Breast (tissue), 4 donors: ENCODE results near the genes MID1, PRPS2 and ATXN3L.

DNA sequence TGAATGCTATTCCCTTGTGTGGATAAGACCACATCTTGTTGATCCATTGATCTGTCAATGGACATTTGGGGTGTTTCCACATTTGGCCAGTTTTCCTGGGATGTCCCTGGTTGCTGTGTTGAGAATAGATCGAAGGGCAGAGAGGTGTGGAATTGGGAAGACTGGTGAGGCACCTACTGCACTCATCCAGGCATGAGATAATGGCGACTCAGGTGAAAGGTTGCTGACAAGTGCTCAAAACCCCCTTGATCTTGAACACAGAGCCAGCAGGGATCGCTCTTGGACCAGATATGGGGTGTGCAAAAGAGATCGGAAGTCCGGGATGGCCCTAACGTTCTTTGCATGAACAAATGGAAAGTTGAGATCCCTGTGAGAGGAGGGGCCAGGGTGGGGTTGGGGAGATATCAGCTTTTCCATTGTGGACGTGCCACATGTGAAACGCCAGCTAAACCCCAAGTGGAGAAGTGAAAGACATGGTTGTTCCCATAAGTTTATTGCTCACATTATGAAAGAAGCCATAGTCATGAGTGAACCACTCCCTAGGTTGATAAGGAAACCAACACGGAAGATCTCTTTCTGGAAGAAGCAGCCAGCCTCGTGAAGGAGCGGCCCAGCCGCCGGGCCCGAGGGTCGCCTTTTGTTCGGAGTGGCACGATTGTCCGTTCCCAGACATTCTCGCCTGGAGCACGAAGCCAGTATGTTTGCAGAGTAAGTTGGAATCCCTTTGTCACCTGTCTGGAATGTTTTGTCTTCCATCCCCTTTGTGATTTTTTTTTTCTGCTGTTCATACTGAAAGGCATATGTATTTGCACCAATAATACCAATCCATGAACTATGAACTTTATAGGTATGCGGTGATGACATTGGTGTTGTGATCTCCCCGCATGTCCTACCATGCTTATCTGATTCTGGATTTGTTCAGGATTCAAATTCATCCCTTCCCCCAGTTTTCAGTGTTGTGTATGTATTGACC is 22.6 kb upstream of the CLCN4 start:
- PRO-cap, 3 experiments = no peak in any of the 3 experiments
- RRBS = no CpG with 5 or more reads among the region's 22 CpGs

GRCh38 chrX:10142596-10143268 is 14.0 kb upstream of the CLCN4 start:
- PRO-cap, 3 experiments = no peak in any of the 3 experiments
- RRBS = no CpG with 5 or more reads among the region's 9 CpGs

- PRO-cap, 3 experiments = no peak in any of the 3 experiments
- RRBS = 20% methylated on average over 2 of the region's 47 CpGs
These were observed 1.5 kb downstream of the CLCN4 start for GRCh38 chrX:10158247-10158709.

DNA sequence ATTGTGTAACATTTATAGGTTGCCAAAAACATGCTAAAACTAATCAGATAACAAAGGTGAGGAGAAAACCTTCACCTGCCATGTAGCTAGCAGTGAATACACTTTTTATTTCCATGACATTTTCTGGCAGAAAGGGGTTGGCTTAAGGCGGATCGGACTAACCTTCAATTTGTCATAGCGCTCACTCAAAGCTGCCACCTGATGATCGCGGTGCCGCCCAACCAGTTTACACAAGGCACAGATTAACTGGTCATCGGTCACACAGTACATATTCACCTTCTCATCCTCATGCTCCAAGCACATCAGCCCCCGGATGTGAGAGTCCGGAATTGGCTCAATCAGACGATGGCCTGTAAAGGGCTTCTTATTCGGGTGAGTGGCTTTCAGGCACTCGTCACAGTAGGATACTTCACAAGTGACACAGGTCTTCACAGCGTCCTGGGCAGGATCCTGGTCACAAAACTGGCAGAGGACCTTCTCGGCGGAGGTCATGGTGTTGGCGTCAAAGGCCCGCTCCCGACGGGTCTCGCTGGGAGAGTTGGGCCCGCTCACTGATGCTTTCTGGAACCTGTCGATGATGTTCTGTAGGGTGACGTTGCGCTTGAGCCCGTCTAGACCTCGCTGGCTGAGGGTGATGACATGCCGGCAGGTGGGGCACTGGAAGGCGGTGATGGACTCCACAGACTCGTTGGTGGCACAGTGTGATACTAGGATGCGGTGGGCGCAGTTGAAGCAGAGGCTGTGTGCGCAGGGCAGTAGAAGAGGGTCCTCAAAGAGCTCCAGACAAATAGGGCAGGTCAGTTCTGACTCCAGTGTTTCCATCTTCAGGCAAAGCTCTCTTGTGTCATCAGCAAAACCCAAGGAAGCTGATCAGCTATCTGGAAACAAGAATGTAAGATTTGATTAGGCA is 53.4 kb downstream of the MID1 start:
- PRO-cap, 3 experiments = no peak in any of the 3 experiments
- RRBS = no CpG with 5 or more reads among the region's 32 CpGs

DNA sequence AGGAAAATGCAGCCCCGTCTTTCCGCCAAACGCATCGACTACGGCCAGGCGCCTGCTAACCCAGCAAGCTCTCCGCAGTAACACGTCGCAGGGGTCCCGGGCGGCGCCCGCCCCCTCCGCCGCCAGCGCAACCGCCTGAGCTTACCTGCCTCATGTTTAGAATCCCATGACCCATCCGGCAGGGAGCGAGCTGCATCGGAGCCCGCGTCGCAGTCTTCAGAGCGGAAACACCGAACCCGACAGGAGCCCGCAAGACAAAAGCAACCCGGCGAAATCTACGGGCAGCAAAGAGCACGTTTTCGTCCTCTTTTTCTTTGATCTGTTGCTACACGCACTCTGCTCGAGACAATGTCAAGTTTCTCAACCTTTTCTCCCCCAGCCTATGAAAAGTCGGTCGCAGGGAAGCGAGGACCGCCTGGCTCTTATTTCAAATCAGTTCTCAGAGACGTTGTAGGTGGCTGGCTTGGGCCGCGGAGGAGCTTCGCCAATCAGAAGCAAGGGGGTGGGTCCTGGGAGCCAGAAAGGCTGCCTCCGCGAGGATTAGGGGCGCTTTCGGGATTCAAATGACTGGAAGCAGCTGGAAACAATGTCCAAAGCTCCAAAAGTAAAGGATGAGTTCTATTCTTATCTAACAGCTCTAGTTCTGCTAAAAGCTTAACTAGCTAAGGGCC is at the start of gene MID1:
Gene MID1 (minus strand): TSS at position 441 of the 671 bp plus-strand sequence.
- PRO-cap, 3 experiments = peak in 3 of 3 experiments; most common minus-strand start position 424 of the sequence (in 3)
- RRBS = 11% methylated on average over 16 of the region's 46 CpGs

DNA sequence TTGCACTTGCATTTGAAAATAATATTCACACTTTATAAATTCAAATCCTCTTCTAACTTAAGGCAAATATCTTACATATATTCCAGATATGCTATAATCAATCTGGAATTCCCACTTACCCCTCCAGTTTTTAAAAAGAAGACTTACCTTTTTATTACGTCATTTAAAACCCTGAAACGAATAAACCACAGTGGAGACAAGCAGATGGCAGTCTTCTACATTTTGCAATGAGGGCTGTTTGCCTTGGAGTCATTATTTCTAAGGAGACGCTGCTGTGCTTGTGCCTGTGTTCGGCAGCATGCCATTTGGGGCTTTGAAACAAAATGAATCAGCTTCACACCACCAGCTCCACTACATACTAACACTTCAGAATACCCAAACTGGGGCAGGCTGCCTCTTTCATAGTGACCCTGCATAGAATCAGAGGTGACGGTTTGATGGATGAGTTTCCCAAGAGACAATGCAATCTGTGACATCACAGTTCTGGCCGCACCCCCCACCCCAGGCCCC is 57.0 kb upstream of the MID1 start:
- PRO-cap, 3 experiments = no peak in any of the 3 experiments
- RRBS = no CpG with 5 or more reads among the region's 6 CpGs

- PRO-cap, 3 experiments = no peak in any of the 3 experiments
- RRBS = no CpG with 5 or more reads among the region's 7 CpGs
These were observed 24.1 kb downstream of the HCCS start for GRCh38 chrX:11135122-11135838.

DNA sequence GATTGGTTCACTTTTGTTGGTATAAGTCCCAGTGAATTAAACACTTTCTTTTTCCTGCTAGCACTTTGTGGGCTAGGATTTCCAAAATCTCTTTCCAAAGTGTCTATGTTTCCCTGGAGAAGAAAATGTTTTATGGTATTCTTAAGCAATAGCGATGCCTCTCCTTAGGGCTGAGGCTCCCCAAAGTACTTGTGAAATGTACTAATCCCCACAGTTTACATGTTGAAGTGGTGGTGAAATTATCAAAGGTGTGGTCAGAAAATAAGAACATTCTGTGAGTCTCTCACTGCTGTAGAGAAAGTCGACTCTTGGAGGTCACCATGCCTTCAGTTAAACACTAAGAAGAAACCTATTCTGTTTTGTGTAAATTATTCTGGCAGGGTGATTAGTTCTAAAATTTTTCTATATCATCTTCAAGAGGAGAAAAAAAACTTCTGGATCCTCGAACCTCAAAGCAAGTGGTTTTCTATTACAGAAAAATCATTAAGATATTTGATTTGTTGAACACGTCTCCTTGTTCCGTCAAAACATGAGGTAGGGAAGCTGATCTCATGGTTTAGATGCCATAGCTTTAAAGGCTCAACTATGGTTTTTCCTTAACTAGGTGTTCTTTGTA is 51.4 kb upstream of the AMELX start:
- PRO-cap, 3 experiments = no peak in any of the 3 experiments
- RRBS = no CpG with 5 or more reads among the region's 5 CpGs

GRCh38 chrX:11792580-11793241 is 34.7 kb downstream of the MSL3 start:
- PRO-cap, 3 experiments = no peak in any of the 3 experiments
- RRBS = 58% methylated on average over 2 of the region's 7 CpGs

GRCh38 chrX:12079169-12079412 is 59.2 kb upstream of the FRMPD4 start:
- PRO-cap, 3 experiments = no peak in any of the 3 experiments
- RRBS = no CpG with 5 or more reads among the region's 2 CpGs

GRCh38 chrX:12790814-12791616 is at the start of gene PRPS2:
Gene PRPS2 (plus strand): TSS chrX:12791412.
- PRO-cap, 3 experiments = peak in 1 of 3 experiments; most common plus-strand start chrX:12791412 (in 1); most common minus-strand start chrX:12791339 (in 1)
- RRBS = 9% methylated on average over 4 of the region's 54 CpGs

DNA sequence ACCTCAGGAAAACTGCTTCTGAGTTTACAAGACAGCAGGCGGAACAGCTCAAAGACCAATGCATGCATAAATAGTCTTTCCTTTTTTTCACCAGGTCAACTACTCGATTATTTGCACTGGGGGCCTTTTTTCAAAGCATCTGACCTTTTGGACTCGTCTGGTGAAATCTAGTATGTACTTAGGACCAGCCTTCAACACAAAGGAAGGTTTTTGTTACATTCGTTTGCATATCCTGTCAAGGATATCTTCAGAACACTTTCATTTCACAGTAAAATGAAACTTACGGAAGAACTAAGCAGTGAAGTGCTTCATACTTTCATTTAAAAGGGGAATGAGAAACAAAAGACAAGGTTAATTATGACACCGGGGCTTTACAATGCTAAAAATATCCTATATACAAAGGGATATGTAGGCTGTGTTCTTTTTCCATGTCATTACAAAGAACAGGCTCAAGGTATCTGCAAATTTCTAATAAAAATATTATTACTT is 23.0 kb upstream of the TLR7 start:
- PRO-cap, 3 experiments = no peak in any of the 3 experiments
- RRBS = no CpG with 5 or more reads among the region's 6 CpGs

- PRO-cap, 3 experiments = no peak in any of the 3 experiments
- RRBS = no CpG with 5 or more reads among the region's 8 CpGs
These were observed 7.2 kb upstream of the TMSB4X start for GRCh38 chrX:12967794-12968115.

DNA sequence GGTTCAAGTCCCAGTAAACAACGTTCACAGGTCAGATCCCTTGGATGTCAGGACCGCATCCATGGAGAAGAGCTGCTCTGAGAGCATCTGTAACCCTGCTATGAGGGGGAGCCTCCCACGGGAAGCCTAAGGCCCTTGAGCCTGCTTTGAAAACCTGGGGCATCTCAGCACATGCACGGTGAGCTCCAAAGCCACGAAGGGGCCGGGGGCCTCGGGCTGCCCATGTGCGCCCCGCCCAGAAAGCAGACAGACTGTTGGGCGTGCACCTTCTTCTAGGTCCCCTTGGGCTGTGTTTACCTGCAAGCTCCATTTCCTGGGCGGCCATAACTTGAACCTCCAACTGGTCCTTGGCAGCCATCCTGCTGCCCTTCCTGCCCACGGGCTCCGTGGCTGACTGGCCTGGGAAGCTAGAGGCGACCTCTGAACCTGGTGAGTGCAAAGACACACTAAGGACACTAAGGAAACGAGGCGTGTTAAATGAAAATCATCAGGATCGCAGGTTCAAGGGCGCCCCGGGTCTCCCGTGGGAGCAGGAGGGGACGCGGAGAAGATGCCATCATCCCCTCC is 905 bp downstream of the FAM9C start:
- PRO-cap, 3 experiments = no peak in any of the 3 experiments
- RRBS = 86% methylated on average over 4 of the region's 22 CpGs

DNA sequence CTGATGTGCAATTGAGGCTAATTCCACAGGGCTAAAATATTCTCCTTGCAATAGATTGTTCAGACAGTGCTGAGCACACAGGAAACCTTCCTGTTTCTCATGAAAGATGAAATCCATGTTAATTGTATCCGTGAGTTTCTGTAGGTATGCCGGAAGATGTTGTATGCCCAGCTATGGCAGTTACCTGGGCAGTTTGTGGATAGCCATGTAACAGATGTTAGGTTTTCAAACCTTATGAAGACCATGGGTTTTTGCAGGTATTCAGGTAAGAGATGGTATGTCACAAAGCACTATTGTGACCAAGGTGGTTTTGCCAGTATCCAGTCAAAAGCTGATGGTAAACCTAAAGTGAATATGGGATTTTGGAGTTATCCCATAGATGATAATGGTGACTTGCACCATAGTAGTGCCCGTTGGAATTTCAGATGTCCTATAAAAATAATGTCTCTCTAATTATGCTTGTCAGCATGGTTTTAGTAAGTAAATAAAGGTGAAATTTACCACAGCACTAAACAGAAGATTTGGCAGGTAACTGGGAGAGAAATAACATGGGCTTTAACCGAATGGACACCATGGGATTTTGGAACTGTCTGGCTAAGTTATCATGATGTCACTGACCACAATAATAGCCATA is at the start of gene ATXN3L:
Gene ATXN3L (minus strand): TSS at position 236 of the 634 bp plus-strand sequence.
- PRO-cap, 3 experiments = no peak in any of the 3 experiments
- RRBS = no CpG with 5 or more reads among the region's 4 CpGs

DNA sequence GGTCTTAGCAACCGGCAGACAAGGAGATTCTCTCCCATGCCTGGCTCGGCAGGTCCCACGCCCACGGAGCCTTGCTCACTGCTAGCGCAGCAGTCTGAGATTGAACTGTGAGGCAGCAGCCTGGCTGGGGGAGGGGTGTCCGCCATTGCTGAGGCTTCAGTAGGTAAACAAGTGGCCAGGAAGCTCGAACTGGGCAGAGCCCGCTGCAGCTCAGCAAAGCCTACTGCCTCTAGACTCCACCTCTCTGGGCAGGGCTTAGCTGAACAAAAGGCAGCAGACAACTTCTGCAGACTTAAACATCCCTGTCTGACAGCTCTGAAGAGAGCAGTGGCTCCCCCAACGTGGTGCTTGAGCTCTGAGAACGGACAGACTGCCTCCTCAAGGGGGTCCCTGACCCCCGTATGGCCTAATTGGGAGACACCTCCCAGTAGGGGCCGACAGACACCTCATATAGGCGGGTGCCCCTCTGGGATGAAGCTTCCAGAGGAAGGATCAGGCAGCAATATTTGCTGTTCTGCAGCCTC is 9.4 kb downstream of the TRAPPC2 start:
- PRO-cap, 3 experiments = no peak in any of the 3 experiments
- RRBS = no CpG with 5 or more reads among the region's 13 CpGs

DNA sequence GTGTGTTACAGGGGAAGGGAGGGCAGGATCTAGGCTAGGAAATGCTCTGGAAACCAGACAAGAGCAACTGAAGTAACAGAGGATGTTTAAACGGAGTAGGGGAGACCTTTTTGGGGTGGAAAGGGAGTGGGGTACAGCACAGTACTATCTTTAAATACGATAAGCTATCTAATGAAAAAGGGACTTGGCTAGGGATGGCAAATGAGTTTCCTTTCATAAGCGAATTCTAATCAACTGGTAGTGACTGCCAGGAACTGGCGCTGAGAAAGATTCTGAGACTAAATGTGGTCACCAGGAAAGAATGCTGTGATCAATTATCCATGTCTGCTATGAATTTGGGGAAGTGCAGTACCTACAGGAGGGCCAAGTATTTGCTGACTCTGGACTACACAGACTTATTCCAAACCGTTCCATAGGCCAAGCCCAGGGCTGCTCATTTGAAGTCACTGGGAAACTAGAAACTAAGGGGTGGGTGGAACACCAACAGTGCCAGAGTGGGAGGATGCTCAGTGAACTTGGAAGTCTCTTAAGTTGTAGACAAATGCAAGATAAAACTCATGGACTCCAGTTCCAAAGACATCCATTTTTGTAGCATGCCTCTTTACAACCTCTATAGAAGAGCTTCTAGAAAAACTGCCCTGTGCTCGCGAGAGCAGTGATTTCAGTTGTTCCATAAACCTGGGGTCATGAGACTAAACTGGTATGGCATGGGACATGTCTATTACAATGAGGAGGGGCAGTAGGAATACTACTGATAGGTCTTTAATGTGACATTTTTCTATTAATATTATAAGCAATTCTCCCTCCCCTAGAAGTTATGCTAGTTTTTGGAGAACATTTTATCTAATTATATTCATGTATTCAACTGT is 2.0 kb downstream of the TRAPPC2 start:
- PRO-cap, 3 experiments = no peak in any of the 3 experiments
- RRBS = no CpG with 5 or more reads among the region's 7 CpGs

DNA sequence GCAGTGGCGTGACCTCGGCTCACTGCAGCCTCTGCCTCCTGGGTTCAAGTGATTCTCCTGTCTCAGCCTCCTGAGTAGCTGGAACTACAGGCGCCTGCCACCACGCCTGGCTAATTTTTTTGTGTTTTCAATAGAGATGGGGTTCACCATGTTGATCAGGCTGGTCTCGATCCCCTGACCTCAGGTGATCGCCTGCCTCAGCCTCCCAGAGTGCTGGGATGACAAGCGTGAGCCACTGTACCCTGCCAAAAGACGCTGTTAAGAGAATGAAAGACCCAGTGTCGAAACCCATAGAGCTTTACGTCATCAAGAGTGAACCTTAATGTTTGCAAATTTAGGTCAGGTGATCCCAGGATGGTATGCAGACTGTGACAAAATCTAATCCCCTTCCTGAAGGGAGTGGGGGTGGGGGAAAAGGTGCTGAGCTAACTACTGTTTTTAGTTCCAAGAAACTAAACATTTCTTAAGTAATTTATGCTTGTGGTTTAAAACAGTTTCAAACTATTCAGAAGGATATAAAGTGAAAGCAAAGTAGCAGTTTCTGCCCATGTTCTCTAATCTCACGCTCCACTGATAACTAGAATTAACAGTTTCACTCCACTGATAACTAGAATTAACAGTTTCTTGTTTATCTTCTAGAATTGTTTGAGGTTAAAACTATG is 8.2 kb downstream of the OFD1 start:
- PRO-cap, 3 experiments = no peak in any of the 3 experiments
- RRBS = no CpG with 5 or more reads among the region's 11 CpGs

- PRO-cap, 3 experiments = no peak in any of the 3 experiments
- RRBS = no CpG with 5 or more reads among the region's 8 CpGs
These were observed 20.3 kb upstream of the GPM6B start for GRCh38 chrX:13837217-13837571.

DNA sequence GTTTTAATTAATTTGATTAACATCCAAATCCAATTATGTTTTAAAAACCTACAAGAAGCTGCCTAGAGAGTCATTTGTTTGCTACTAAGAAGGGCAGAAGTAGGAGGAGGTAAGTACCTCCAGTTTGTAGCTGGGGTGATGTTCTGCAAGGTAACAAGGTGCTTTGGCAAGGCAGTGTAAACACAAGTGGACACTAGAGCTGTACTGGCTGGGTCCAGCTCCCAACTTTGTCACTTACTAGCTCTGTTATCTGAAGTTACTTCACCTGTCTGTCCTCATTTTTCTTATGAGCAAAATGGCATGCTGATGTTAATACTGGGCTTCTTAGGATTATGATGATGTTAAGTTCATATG is 110.5 kb upstream of the GEMIN8 start:
- PRO-cap, 3 experiments = no peak in any of the 3 experiments